Colic lymph node (tissue), 1 donor: ENCODE measurements around a stretch of chr4.

DNA sequence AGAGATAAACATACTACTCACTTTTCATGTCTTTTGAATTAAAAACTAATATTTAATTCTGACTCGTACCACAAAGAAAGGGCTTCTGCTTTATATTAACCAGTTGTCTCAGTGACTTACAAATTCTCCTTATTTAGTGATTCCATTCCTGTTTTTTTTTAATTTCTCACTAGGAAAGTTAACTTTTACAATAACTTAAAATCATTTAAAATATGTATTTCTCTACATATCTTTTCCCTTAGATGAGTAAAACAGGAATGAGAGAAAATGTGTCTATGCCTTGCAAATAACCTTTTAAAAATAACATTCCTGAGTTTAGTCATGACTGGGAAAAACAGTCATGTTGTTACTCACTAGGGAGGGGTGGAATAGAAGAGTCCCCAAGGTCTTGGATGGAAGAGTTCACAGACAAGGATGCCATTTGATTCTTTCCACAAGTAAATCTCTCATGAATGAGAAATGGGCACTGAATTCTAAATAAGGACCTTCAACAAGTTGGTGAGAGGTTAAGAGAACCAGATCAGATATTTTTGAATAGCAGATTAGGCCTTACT, 25.3 kb downstream of the UGDH start:
- PRO-cap = no peak

DNA sequence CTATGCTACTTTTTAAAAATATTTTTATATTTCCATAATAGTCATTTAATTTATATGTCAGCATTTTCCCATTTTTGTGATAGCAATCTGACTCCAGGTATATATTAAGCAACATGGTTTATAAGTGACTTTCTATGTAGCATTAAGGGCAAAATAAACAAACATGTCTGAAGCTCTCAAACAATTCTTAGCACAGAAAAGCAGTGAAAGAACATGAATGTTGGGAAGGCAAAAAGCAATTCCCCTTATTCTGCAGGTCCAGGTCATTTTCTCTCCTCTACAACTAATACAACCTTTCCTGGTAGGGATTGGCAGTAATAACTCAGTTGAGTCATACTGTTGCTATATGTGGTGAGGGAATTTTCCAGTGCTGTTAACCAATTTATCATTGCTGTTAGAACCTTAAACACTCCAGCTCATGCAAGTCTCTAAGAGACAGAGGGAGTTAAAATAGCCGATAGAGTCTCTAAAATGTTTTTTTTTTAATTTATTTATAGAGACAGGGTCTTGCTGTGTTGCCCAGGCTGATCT, 24.0 kb downstream of the SMIM14 start:
- PRO-cap = no peak

- PRO-cap = bidirectional peak, plus-strand start at chr4:39946437, minus-strand start at chr4:39946405
These were observed 31.5 kb downstream of the PDS5A start for GRCh38 chr4:39946176-39946713.

DNA sequence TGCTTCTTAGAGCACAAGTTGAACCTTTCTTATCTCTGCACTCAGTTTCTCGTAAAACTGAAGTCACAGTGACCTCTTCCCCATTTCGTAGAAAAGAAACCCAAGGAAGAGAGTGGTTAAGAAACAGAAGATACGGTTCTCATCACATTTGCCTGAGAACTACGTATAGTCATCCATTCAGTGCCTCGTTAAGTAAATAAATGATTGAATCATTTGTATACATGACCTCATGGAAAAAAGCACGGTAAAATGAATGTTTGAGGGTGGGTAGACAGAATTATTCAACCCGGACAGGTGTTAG, 4.1 kb downstream of the RHOH start:
- PRO-cap = bidirectional peak, plus-strand start at position 145 of the sequence, minus-strand start at position 59 of the sequence

GRCh38 chr4:40201240-40202023, 4.6 kb downstream of the RHOH start:
- PRO-cap = no peak

- PRO-cap = no peak
These were observed 28.4 kb downstream of the CHRNA9 start for GRCh38 chr4:40363449-40363944.

GRCh38 chr4:40424856-40425968, 90.1 kb downstream of the CHRNA9 start:
- PRO-cap = no peak

GRCh38 chr4:40425977-40426355, 90.8 kb downstream of the CHRNA9 start:
- PRO-cap = no peak

GRCh38 chr4:40535990-40536611, 93.6 kb downstream of the RBM47 start:
- PRO-cap = no peak

DNA sequence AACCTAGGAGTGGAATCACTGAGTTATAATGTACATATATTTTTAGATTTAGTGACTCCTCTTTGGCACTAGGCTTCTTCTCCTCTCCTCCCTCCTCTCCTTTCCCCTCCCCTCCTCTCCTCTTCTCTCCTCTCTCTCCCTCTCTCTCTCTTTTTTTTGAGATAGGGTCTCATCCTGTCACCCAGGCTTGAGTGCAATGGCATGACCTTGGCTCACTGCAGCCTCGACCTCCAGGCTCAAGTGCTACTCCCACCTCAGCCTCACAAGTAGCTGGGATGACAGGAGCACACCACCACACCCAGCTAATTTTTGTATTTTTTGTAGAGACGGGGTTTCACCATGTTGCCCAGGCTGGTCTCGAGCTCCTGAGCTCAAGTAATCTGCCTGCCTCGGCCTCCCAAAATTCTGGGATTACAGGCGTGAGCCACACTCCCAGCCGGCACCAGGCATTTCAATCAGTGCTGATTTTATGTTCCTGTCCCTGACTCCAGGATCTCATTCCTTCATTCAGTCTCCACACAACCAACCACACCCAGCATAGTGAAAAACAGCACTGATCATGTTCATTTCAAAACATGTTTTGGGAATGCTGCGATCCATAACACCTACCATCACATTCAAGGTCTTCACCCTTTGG, 26.1 kb downstream of the RBM47 start:
- PRO-cap = no peak

DNA sequence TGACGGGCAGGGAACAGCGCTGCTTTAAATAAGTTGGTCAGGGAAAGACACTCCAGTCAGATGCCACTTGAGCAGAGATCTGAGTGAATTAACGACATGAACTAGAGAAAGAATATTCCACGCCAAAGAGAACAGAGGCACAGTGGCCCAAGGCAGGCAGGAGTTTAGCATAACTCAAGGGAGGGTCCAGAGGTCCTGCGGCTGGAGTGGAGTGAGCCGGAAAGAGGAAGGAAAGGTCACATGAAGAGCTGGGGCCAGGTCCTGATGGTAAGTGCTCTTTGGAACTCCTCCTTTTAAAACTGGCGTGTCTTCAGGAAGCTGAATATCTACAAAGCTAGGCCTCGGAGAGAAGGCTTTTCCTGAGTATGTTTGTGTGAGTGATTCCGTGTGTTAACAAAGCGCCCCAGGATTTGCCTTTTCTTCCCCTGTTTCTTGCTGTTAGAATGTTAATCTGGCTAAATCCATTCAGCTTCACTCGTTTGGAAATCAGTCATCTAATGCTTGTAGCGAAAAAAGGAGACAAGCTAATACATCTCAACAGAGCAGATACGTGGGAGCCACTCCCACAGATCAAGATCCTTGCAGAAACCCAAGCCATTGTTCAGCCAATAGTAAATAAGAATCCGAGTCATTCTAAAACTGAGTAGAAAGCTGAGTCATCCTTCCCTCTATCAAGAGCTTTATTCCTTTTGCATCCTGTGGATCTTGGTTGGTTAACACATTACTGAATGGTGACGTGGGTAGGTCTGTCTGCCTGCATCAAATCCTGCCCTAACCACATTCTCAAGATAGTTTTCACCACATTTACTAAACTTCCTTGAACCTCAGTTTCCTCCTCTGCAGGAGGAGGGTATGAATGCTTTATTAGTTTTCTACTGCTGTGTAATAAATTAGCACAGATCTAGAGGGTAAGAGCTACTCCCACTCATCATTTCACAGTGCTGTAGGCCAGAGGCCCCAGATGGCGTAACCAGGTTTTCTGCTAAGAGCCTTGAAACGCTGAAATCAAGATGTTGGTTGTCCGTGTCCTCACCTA, 43.1 kb upstream of the RBM47 start:
- PRO-cap = no peak

GRCh38 chr4:40996969-40997614, 217.2 kb downstream of the APBB2 start:
- PRO-cap = no peak

- PRO-cap = no peak
These were observed 82.0 kb downstream of the APBB2 start for GRCh38 chr4:41132200-41132801.

- PRO-cap = no peak
These were observed 1.1 kb downstream of the APBB2 start for GRCh38 chr4:41213124-41213778.

DNA sequence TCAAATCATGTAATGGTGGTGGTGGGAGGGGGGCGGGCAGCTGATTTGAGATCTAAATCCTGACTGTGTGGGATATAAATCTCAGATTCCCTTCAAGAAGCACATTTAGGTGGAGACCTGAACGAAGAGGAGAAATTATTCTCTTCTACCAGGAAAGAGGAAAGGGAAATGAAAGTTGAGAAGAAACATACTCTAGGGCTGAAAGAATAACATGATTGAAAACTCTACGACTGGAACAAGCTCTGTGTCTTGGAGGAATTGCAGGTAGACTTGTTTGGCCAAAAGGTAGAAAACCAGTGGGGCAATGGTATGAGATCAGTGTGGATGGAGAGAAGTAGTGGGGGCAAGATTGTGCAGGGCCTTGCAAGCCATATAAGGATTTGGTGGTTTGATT, 30.1 kb upstream of the LIMCH1 start:
- PRO-cap = no peak

GRCh38 chr4:41956857-41957784, 21.9 kb downstream of the TMEM33 start:
- PRO-cap = no peak

GRCh38 chr4:41991346-41991756, 1.0 kb downstream of the SLC30A9 start:
- PRO-cap = no peak

- PRO-cap = no peak
These were observed 57.3 kb upstream of the SHISA3 start for GRCh38 chr4:42339788-42340650.

DNA sequence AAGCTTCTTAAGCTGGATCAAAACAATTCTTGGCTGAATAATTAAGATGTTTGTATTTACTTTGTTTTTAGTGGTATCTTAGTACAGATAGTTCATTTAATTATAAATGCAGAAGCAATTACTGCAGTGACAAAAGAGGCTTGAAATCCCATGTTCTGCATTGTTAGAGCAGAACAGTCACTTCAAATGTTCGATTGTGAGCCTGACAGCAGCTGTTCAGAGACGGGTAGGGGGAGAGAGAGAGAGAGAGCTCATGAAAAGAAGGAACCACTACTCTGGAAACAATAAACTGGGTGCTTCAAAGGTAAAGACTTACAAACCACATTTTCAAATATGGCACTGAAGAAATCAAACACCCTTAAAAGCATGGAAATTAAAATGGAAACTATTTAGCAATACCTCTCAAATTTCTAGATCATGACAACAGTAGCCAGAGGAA, 20.7 kb downstream of the ATP8A1 start:
- PRO-cap = no peak

- PRO-cap = no peak
These were observed 408.1 kb downstream of the GRXCR1 start for GRCh38 chr4:43300675-43300874.